Epidermal melanocyte (primary cell): Measurements from ENCODE around the genes SAMD9 and BET1.

DNA sequence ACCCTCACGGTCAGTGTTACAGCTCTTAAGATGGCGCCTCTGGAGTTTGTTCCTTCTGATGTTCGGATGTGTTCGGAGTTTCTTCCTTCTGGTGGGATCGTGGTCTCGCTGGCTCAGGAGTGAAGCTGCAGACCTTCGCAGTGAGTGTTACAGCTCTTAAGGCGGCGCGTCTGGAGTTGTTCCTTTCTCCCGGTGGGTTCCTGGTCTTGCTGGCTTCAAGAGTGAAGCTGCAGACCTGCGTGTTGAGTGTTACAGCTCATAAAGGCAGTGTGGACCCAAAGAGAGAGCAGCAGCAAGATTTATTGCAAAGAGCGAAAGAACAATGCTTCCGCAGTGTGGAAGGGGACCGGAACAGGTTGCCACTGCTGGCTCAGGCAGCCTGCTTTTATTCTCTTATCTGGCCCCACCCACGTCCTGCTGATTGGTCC, 8.3 kb upstream of the CYP51A1 start:
- RRBS: no CpG with 5 or more reads among the region's 16 CpGs

DNA sequence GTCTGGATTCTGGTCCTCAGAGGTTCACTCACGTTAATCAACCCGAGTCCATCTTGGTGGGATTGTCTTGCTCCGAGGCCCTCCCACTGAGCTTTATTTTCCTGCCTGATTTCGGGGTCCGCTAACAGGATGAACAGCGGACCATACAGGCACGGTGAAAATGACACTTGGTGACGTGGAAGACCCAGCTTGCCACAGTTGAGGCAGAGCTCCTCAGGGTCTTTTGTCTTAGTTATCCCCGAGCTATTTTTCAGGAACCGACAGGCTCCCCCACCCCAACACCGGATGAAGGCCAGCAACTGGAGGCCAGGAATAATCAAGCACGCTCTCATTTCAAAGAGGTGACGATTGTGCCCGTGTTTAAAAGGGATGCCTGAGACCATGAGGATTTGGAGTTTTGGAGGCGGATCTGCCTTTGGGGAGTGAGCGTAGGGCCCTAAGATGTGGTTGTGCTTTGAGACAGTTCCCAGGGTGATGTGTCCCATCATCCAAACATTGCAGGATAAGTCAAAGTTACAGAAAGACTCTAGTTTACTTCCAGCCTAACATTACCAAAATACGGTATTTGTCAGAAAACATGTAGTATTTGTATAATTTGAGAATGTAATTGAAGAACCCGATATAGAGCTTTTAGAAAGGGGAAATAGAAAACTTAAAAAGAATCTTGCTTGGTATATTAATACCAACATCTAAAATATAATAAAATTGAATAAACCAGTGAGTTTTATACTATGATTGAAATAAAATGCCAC, 682 bp upstream of the LRRD1 start:
- RRBS: no CpG with 5 or more reads among the region's 18 CpGs

DNA sequence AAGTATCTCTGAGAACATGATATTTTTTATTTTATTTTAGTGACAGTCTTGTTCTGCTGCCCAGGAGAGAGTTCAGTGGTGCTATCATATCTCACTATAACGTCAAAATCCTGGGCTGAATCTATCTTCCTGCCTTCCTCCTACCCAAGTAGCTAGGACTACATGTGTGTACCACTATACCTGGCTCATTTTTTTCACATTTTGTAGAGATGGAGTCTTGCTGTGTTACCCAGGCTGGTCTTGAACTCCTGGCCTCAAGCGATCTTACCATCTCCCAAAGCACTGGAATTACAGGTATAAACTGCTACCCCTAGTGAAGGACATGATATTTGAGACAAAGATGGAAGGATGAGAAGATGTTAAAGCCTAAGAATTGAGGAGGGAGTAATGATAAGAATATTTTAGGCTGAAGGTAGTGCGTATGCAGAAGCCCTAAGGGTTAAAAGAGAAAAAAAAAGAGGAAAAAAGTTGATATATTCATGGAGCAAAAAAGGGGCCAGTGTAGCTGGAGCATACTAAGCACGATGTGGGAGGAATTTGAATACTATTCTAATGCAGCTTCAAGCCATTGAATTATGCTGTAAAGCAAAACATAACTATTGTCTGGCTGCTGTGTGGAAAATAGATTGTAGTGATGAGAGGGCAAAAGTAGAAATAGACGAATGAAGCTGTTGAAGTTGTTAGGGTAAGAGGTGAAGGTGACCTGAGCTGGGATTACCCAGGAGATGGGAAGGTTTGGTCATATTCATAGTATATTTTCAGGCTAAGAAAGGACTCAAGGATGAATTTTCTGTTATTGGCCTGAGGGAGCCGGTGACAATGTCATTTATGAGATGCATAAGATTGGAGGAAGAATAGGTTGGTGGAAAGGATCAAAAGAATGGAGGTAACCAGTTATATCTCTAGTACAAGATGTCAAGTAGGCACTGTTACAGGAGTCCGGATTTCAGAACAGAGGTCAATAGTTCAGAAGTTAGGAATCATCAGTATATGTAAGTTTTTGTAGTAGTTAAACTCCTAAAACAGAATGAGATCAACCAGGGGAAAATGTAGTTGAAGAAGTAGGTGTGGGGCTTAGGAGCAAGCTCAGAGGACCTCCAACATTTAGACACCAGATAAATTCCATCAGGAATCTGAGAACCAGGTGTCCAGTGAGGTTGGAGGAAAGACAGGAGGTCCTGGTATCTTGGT, 19.6 kb downstream of the ANKIB1 start:
- RRBS: no CpG with 5 or more reads among the region's 7 CpGs

DNA sequence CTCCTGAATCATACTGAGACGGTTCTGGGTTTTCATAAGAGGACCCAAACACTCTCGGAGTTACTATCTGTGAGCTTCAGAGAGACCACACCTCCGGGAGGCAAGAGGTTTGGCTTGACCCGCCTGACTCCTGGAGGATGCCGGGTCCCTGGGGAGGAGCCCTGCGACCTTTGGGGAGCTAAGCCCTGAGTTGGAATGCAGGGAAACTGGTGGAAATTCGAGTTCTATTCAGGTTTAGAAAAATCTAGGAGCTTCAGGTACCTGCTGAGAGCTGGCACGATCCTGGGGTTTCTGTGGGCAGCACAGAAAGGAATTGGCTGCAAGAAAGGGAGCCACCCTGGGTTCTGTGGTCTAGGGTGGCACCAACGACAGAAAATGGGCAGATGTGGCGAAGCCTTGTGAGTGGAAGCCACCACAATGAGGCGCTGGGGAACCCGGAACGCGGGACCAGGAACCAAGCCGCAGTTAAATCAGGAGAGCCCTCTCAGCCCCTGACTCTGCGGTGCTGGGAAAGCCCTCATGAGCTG, 21.8 kb upstream of the GATAD1 start:
- RRBS: 55% methylated on average over 3 of the region's 16 CpGs

GRCh38 chr7:92454369-92454835, 7.1 kb downstream of the GATAD1 start:
- RRBS: no CpG with 5 or more reads among the region's 4 CpGs

DNA sequence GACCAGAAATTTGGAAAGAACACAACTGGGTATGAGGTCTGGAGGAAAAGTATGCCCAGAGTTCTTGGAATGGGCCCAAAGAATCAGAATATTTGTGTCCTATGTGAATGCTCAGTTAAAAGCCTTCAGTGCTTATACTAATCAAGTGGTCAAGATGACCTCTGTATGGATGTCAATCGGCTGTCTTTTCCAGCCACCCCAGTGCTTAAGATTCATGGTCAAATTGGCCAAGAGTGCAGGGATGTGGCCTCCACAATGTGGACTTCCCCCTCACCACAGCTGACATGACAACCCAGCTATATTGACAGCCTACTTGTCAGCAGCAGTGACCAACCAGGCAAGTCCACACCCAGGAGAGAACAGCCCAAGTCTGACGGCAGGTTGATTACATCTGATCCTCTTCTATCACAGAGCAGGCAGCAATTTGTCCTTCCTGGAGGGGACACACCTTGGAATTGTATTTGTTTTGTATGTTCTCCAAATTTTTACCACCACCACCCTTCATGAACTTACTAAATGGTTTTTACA, 8.2 kb upstream of the ERVW-1 start:
- RRBS: no CpG with 5 or more reads among the region's 2 CpGs

GRCh38 chr7:92639396-92640545, 49.6 kb upstream of the FAM133B start:
- RRBS: no CpG with 5 or more reads among the region's 12 CpGs

DNA sequence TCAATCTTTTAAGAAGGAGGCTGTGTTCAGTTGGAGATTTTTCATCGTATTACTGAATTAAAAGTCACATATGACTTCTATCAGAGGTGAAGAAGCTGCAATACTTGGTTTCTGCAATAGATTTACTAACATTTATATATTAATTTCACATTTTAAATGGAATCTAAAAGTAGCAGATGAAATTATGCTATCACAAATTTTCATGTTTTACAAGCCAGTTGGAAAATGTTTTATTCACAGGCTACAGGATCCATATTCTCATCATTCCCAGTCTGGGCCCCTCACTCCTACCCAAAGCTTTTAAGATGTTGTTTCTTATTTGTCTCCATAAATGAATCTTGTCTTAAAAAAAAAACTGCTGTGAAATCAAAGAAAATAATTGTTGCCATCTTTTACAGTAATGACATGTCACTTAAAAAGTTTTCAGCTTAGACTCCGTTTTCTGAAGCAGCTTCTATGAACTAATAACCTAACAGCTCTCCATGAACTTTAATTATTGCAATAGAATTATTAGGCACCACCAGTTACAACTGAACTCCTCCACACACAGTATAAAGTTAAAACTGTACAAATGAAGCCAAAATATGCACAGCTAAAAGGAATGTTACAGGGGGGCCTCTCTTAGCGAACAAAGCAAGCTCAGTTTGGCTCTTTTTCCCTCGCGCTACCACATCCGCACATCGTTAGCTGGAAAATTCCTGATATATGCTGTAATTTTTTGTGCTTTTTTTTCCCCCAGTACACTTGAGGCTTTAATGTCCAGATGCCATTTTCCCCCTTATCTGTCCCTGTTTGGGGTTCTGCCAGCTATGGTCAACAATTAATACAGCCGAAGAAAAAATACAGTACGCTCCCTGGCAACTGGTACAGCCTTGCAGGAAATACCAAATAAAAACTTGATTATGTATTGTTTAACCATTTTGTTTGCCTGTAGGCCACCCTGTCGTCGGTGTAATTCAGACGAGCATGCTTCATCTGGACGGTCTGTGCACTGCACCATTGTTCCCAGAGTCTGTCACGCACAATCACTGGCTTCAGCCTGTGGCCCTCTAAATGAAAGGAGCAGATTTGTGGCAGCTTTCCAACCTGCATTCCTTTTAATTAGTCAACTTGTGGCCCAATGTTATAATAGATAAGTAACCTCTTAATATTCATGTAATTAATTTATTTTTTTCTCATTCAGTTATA, 107.9 kb upstream of the FAM133B start:
- RRBS: no CpG with 5 or more reads among the region's 14 CpGs

GRCh38 chr7:92768547-92769442, 67.6 kb downstream of the CDK6 start:
- RRBS: no CpG with 5 or more reads among the region's 5 CpGs

DNA sequence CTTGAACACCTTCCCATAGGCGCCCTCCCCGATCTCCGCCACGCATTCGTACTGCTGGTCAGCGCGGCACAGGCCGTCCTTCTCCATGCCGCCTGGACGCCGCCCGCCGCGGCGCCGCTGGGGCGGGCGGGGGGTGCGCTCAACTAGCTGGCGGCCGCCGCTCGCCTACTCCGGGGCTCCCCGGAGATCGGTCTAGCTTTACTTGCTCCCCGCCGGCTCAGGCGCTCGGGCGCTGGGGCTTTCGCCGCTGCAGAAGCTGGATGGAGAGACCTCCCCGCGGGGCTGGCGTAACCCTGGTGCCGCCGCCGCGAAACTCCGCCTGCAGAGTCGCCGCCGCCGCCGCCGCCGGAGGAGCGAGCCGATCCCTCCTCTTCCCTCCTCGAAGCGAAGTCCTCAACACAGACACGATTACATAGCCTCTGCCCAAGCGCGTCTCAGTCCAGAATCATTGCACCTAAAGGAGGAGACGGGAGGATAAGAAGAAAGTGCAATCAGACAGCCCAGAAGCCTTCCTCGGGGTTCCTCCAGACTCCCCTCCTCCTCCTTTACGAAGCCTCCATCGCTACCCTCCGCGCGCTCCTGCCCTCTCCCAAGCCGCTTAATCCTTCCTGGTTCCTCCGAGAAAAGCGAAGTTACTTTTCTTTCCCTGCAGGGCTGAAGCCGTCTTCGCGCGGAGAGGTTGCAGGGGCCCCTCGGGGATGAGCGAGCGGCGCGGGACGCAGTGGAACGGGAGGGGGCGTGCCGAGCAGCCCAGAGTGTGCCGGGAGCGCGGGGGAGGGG, 2.9 kb downstream of the CDK6 start:
- RRBS: no CpG with 5 or more reads among the region's 81 CpGs

DNA sequence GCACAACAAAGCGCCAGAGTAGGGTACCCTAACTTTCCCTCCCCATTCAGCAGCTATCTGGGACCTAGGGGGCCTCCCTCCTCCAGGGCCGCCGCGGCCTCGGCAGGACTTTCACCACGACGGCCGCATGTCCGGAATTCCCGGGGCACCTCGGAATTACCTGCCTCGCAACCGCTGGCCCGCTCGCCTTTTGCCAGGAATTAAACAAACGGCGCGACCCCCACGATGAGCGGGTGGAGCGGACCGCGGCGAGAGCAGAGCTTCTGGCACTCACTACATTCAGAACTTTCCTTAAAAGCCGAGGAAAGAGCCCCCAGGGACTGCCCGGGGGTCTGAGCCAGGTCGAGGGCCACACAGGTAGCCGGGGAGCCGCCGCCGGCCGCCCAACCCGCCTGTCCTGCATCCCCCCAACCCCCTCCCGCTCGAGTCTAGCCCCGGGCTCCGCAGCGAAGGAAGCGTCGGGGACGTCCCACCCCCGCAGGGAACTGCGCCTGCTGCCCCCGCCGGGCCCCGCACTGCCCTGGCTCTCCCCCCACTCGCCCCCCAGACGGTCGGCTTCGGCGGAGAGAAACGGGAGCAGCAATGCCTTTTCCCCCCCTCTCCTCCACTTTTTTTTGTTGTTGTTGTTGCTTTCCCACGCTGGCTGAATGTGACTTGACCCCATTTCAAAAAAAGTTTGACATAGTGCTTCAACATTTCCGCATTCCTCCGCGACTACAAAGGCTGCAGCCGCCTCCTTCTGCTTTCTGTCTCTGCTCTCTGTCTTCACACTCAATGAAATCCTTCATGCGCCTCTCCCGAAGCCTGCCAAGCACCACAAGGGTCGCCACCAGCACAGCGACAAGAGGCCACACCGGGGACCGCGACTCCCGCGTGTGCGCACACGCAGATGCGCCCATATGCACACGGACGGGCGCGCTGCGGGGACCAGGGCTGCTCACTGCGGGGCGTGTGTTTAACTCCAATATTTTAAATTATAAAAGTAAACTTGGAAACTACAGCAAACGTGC, 1.2 kb downstream of the CDK6 start:
- RRBS: 4% methylated on average over 15 of the region's 77 CpGs

GRCh38 chr7:92916790-92917320, 80.5 kb upstream of the CDK6 start:
- RRBS: no CpG with 5 or more reads among the region's 3 CpGs

DNA sequence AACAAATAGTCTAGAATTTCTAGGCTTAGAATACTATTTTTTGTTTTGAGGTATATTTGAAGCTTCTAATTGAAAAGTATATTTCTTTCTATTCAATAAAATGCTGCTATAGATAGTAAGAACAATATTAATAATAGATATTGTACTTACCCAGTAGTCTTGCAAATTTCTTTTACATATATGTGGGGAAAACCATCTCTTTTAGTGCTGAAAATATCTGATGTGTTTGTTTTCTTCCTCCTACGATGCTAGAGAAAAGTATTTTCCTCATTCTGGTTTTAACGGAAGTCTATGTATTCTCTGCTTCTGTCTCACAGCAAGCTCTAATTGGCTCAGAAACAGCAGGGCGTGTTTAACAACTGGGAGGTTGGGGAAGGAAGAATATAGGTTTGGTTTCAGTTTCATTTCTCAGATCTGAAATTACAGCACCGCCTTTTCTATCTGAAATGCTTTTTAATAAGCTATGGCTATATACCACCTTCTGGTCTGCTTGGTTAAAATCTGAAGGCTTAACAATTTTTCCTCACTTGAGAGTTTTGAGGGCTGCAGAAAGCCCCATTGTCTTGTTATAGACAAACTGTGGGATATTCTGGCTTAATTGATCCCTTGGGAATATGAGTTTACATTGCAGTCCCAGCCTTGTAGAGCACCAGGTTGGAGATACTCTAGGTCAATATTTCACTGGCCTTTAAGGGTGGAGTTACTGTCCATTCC, at the start of gene SAMD9:
SAMD9 (minus strand) TSS at position 267 of the 714 bp plus-strand sequence.
- RRBS: no CpG with 5 or more reads among the region's 4 CpGs

- RRBS: no CpG with 5 or more reads among the region's 4 CpGs
Measured at GRCh38 chr7:93146885-93147305, 1.3 kb downstream of the SAMD9L start.

GRCh38 chr7:93575477-93575845, 937 bp upstream of the CALCR start:
- RRBS: 0% methylated on average over 6 of the region's 16 CpGs

DNA sequence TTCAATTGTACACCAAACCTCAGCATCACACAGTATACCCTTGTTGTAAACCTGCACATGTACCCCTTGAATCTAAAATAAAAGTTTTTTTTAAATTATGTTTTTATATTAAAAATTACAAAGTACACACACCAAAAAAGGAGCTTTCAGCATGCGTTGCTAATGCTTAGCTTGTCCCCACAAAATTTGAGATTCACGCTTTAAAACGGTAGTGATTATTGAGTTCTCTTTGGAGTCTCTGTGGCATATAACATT, 124.3 kb downstream of the TFPI2 start:
- RRBS: no CpG with 5 or more reads among the region's 3 CpGs

GRCh38 chr7:94004039-94004601, at the start of gene BET1:
Gene BET1, minus strand, starts transcription at chr7:94004355.
- RRBS: 1% methylated on average over 16 of the region's 42 CpGs

- RRBS: no CpG with 5 or more reads among the region's 1 CpG
Measured at GRCh38 chr7:94296771-94297130, 97.9 kb upstream of the COL1A2 start.

DNA sequence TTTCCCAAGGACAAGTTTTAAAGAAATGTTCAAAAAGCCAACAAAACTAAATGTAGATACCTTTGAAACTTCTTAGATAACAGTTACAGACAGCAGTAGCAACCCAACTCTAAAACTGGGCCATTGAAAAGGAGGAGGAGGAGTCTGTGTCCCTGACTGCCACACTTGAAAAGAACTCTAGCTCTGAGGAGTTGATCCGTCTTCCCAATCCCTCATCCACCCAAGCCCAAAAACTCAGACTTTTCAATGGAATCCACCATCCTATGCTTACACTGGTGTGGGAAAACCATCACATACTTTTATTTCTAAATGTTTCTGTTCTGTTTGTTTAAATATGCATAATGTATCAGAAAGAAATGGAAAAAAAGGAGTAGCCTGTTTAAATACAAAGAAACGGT, 92.8 kb upstream of the COL1A2 start:
- RRBS: no CpG with 5 or more reads among the region's 2 CpGs

GRCh38 chr7:94401308-94401693, 6.6 kb downstream of the COL1A2 start:
- RRBS: no CpG with 5 or more reads among the region's 3 CpGs